Tibial artery (tissue), 1 donor: ENCODE data around the genes NTM and NCAPD3.

GRCh38 chr11:130331192-130331805 lies 16.6 kb upstream of the ZBTB44 start:
- PRO-cap, result no peak

DNA sequence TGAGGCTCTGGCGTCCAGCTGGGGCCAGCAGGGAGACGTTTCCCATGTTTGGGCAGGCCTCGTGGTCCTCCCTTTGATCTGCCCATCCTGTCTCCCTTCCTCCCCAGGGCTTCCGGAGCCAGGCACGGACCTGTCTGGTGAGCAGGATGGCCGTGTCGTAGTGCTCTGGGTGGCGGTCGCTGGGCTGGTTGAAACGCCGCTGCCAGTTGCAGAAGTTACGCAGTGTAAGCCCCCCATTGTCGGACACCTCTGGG lies 9.6 kb downstream of the ADAMTS8 start:
- PRO-cap, result no peak

DNA sequence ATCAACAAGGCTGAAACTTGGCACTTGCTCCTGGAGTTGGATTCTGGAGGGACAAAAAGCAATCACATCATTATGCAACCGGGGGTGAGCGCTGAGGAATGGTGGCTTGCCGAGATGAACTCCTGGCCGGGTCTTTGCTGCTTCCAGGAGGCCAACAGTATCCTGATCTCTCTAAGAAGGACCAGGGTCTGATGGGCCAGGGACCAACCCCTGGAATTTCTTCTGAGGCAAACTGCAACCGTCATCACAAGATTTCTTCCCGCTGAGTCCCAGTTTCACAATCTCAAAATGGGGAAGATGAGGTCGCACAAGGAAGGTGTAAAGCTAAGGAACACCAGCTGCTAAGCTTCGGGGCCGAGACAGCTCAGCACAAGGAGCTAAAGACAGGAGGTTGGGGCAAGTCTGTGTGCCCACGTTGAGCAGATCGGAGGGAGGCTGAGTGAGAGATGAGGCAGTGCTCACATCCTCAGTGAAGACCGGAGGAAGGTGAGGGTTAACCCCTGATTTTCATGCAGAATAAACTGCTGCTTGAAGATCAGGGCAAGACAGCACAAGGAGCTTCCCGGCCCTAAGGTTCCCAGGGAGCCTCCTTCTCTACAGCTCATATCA lies 7.5 kb downstream of the ADAMTS8 start:
- PRO-cap, result no peak

DNA sequence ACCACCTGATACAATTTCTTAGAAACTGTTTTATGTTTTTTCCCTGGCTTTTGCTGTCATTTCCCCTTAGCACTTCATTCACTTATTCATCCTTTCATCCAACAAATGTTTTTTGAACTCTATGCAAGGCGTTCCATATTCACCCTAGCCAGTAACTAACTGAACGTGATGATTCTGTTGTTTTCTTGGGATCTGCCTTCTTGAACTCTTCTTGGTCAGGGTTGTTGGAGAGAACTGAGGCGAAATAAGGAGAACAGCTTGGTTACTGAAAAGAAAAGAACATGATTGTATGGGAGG lies 135.1 kb downstream of the ADAMTS15 start:
- PRO-cap, result no peak

DNA sequence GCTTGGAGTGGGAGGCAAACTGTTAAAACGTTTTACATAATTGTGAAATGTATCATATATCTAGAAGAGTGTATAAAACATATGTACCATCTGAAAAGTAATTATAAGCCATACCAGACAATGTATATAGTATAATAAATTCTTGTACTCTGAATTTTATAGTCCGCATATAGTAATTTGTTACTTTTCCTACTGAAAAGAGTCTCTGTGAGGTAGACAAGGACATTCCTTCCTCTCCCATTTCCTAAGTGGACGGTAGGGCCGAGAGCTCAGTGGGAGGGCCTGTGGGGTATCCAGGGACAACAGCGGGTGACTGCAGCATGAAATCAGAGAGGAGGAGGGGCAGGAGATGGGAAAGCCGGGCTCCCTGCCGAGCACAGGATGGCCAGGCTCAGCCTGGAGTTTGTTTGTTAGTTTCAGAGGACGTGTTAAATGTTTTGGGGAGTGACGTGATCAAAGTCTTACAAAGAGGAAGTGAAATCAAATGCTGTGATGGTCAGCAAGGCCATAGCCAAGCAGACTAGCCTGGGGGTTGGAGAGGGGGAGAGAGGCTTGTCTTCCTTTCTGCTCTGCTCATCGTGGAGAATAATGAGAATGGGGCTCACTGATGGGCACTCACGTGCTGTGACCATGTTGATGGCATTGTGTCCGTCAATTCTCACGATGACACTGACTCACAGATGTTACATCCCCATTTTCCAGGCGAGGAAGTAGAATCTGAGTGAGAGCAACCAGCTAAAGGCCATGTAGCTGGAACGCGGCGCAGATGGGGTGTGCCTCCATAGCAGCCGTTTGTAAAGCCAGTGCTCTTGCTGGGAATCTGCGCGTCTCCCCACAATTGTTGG lies 152.7 kb downstream of the ADAMTS15 start:
- PRO-cap, result bidirectional peak, plus-strand start at position 523 of the sequence, minus-strand start at position 246 of the sequence

DNA sequence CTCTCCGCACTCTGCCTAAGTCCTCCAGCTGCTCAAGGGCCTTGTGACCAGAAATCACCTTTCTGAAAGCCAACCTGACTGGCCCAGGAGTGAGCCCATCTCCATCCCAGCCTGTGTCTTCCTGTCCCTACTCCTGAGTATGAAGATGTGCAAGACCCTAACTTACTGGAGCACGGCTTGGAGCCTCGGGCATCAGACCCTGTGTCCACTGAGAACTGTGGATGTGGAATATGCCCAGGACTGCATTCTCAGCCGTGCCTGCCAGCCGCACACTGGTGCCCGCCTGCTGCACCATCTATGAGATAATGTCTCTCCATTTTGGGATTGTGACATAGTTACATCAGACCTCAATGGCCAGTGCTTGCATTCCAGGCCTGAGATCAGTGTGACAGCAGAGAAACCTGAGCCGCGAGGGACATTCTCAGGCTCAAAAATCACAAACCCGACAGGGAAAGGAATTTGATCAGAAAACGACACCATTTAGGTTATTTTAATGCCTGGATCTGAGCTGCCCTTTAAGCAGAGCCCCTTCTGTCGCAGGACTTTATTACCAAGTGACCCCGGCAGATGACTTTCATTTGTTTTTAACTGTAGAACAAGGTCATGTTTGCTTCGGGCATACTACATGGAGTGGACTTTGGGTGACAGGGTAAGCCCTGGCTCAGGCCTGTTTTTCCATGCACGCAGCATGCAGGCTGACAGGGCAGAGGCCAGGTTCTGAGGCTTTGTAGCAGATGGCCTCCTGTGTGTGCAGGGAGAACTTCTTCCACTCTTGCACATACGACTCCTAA lies 50.8 kb downstream of the SNX19 start:
- PRO-cap, result no peak

DNA sequence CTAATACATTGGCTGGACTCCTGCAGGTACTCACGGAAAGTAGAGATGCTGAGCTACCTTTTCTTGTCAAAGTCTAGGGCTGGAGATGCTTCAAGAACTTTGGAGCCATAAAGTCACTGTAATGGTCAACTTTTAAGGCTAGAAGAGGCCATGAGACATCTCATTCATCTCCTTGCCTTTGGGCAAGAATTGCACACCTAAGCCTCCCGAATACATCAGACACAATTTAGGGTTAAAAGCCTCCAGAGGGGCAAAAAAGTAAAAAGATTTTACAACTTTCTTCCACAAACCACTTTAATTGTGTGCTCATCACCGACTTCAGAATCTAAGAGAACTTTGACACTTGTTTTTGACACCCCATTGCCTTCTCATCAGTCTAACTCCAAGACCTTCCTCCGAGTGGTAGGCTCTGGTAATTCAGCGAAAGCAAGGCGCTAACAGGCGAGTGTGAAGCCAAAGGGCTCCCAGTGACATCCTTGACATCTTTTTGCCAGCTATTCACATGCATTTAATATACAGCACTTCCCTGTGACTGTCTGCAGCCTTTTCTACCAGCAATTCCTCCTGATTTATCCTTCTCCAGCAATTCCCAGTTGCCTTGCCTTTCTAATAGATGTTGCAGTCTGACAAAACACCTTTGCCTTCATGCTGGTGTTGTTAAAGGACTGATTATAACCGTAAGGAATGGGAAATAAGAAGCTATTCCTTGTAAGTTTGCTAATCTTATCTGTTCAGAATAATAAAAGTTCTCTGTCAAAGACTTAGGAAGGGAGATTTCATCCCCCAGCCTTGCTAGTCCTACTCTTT lies 39.4 kb downstream of the SNX19 start:
- PRO-cap, result no peak

GRCh38 chr11:130914605-130915224 lies 1.6 kb downstream of the SNX19 start:
- PRO-cap, result no peak

DNA sequence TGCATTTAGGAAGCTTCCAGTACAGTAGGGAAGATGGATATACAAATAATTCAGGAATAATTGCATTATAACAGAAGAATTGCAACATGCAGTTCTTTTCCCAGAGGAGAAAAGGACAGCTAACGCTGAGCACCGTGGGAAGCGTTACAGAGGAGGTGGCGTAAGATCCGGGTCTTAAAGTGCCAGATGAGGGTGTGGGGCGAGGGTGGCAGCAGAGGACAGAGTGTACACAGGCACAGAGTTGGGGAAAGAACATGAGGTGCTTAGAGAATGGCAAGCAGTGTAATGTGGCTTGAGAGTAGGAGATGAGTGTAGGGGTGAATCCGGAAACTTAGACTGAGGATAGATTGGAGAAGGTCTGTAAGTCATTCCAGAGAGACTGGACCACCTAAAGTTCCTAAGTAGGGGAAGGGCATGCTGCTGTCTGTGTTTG lies 131.4 kb upstream of the SNX19 start:
- PRO-cap, result no peak

DNA sequence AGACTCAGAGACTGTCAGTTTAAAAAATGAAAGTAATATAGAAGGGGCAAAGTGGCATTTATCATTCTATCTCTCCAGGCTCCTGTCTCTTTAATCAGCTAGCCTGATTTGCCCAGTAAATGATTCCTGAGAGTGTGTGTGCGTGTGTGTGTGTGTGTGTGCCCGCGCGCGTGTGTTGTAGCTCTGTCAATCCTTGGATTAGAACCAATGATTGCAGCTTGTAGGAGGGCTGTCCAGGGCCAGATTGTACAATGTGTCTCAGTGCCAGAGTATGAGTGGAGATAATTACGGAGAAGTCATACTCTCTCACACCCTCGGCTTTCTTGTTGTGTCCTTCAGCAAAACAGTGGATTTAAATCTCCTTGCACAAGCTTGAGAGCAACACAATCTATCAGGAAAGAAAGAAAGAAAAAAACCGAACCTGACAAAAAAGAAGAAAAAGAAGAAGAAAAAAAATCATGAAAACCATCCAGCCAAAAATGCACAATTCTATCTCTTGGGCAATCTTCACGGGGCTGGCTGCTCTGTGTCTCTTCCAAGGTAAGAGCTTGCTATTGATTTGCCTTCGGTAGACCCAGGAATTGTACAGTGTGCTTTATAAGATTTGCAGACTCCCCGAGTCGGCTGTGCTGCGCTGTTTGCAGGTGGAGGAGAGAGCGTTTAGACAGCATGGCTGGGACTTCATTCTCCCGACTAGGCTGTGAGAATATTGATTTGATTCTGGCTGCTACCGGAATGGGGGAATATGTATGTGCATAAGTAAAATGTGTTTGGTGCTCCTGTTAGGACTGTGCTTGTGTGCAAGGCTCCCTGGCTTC lies at the start of gene NTM:
TSS of gene NTM (plus strand) at position 267 of the 818 bp plus-strand sequence.
- PRO-cap, result no peak

DNA sequence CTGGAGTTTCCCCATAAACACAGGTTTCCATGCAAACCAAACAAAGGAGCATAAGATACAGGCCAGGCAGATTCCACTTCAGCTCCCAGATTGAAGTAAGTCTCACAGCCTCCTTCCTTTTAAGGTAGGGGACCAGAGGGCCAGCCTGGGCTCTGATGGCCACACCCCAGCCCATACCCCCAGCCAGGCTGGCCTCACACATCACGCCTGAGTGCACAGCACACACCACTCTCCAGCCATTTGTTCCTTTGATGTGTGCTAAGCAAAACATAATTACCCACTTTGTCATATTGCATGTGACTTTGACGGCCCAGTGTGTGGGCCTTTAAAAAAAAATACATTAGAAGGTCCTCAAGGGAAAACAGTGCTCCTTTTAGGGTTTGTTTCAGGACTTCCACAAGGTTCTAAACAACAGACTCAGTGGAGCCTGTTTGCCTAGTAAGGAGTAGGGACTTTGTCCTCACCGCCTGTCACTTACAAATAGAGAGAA lies 518.8 kb downstream of the NTM start:
- PRO-cap, result no peak

GRCh38 chr11:131910887-131911821 lies 540.7 kb downstream of the NTM start:
- PRO-cap, result no peak

DNA sequence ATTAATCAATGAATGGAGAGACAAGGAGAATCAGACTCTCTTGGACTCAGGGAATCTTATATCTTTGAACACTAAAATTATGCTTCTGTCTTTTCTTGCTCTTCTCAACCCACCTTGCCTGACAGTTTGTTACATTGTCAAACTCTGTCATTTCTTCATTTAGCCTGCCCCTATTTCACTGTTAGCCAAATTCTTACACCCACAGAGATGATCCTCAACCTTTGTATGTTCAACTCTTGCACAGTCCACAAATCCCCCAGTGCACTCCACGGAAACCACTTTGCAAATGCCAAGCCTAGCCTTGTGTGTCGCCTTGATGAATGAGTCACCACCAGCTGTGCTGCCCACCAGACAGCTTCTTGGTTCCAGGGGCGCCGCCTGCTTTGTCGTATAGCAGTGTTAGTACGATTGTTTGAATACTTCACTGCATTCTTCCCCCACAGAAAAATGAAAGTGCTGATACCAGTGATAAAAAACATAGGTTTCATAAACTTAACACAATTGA lies 686.2 kb downstream of the NTM start:
- PRO-cap, result no peak

DNA sequence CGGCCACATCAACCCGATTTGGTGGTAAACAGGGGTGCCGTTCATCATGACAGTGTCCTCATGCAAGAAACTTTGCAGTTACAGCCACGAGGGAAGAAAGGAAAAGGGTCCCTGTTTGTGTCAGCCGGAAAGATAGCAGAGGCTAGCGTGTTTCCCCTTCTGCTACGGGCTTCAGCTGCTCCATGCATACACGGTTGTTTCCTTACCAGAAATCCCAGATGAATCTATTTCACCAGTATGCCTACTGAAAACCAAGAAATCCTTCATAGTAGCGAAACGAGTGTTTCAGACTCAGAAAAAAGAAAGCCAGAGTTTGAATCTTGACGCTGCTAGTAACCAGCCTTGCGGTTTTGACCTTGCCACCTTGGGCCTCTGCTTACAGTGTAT lies 369.7 kb downstream of the OPCML start:
- PRO-cap, result no peak

DNA sequence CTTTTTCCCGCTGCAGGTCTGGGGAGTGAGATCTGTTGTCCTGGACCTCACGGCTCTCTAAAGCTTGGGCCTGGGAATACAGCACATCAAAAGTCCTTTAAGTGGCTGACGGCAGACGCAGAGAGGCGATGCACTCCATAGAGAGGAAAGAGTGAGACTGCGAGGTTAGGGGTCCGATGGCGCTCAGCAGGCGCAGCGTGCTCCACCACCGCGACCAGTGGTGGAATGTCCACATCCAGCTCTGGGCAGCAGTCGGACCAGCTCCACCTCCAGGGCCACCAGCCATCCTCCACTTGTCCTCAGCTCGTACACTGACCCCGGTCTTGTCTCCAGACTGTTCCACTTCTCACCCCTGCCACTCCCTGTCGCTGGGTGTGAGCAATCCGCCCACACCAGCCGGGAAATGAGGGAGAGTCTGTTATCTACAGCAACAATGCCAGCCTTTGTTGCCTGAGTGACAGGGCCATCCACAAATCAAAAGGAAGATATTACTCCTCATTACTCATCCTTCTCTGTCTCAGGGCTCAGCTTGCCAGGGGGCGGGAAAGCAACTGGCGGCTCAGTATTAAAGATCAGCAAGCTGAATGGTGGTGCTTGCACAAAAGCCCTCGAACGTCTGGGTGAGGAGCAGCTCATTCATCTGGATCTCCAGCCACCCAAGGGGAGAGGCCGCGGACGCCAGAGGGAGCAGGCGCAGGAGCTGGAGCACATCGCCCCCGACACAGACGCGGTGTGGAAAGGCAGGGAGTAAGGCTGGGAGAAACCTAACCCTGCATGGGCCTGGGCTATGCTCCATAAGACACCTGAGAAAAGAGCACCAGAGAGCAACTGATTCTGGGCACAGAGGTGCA lies 22.1 kb downstream of the IGSF9B start:
- PRO-cap, result no peak

GRCh38 chr11:134049218-134049651 lies 19.6 kb upstream of the JAM3 start:
- PRO-cap, result no peak

GRCh38 chr11:134120811-134121705 lies 52.2 kb downstream of the JAM3 start:
- PRO-cap, result bidirectional peak, plus-strand start at chr11:134121365, minus-strand start at chr11:134121388

GRCh38 chr11:134168100-134168395 lies 55.7 kb downstream of the NCAPD3 start:
- PRO-cap, result no peak

- PRO-cap, result bidirectional peak, plus-strand start at chr11:134224166, minus-strand start at chr11:134223956; bidirectional peak, plus-strand start at chr11:134224687, minus-strand start at chr11:134224547
Measured at GRCh38 chr11:134223686-134224738, at the start of gene NCAPD3. Gene NCAPD3 (minus strand): TSS chr11:134223967.

GRCh38 chr11:134466142-134466592 lies 54.1 kb upstream of the B3GAT1 start:
- PRO-cap, result no peak